Measurements from ENCODE around the gene KCNK10.

DNA sequence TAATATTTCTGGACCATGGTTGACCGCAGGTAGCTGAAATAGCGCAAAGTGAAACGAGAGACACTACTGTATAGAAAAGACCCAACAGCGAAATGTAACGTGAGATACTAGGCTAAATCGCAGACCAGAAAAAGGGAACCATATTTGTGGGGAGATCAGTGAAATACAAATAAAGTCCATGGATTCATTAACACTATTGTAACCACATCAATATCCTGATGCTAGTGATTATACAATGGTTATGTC, 381.5 kb downstream of the GALC start:
- PRO-cap, 4 experiments = no peak in any of the 4 experiments
- RAMPAGE, long total RNA, 2 experiments = no peak in any of the 2 experiments

DNA sequence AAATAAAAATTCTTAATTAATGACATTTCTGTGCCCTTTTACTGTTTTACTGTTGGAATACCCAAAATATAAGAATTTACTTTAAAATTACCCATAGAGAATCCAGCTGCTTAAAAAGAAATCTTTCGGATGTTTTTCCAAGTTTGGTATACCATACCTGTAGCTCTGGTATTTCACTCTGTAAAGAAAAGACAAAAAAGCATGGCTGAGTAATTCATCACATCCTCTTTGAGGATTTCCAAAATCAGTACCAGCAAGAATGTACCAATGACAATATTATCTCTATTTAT, 43.3 kb downstream of the GALC start:
- PRO-cap, 4 experiments = no peak in any of the 4 experiments
- RAMPAGE, long total RNA, 2 experiments = start-site peak on the minus strand in 1 of 2 experiments, centred at position 154 of the sequence, 11 reads per replicate

DNA sequence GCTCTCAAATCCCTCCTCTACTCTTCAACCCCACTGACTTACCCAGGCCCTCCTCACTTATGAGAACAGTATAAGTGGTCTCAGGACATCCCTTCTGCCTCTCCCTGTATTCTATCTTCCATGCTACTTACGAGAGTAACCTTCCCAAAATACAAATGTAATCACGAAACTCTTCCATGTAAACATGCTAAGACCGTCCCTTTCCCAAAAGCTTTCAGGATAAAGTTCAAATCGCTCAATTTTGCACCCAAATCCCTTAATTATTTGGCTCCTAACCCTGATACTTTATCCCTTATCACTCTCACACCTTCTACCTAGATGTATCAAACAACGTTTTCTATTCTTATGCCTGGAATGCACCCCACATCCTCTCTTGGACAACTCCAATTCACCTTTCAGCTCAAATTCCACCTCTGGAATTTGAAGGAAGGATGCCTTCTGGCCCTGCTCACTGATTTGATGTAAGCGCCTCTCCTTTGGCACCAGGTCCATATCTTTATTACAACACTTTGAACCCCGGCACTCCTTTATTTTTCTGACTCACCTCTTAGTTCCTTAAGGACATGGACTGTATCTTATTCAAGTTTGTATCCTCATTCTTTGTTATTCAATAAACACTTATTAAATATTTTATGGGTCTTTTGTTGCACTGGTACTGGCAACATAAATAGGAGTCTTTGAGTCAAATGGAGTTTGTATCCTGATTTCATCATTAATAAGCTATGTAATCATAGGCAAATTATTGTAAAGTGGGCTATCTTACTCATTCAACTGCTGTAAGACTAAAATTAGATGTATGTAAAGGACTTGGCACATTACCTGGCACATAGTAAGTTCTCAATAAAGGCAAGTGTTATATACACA, 3.1 kb downstream of the GALC start:
- PRO-cap, 4 experiments = peak in 1 of 4 experiments; most common plus-strand start position 340 of the sequence (in 1); most common minus-strand start position 122 of the sequence (in 1)
- RAMPAGE, long total RNA, 2 experiments = no peak in any of the 2 experiments

DNA sequence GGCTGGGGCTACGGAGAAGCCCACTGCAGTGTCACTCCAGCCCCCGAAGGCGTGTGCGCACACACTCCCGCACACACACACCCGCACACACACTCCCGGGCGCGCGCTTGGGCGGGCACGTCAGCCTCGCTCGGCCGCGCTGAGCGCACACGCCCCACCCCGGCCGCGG, at the start of gene KCNK10:
Gene KCNK10, minus strand, starts transcription at position 109 of the 169 bp plus-strand sequence.
- PRO-cap, 4 experiments = no peak in any of the 4 experiments
- RAMPAGE, long total RNA, 2 experiments = no peak in any of the 2 experiments

GRCh38 chr14:88682078-88682545, 110.6 kb downstream of the EML5 start:
- PRO-cap, 4 experiments = peak in 3 of 4 experiments; most common plus-strand start chr14:88682351 (in 3)
- RAMPAGE, long total RNA, 2 experiments = no peak in any of the 2 experiments

- PRO-cap, 4 experiments = peak in 1 of 4 experiments; most common minus-strand start chr14:89160071 (in 1)
- RAMPAGE, long total RNA, 2 experiments = start-site peak on the minus strand in 1 of 2 experiments, at chr14:89160436-89161030 at its widest, 83 reads per replicate
Measured at GRCh38 chr14:89159750-89160882, 256.9 kb downstream of the FOXN3 start.

GRCh38 chr14:89198640-89199443, 218.2 kb downstream of the FOXN3 start:
- PRO-cap, 4 experiments = no peak in any of the 4 experiments
- RAMPAGE, long total RNA, 2 experiments = start-site peak on the minus strand in 1 of 2 experiments, at chr14:89198780-89199131 at its widest, 5 reads per replicate

DNA sequence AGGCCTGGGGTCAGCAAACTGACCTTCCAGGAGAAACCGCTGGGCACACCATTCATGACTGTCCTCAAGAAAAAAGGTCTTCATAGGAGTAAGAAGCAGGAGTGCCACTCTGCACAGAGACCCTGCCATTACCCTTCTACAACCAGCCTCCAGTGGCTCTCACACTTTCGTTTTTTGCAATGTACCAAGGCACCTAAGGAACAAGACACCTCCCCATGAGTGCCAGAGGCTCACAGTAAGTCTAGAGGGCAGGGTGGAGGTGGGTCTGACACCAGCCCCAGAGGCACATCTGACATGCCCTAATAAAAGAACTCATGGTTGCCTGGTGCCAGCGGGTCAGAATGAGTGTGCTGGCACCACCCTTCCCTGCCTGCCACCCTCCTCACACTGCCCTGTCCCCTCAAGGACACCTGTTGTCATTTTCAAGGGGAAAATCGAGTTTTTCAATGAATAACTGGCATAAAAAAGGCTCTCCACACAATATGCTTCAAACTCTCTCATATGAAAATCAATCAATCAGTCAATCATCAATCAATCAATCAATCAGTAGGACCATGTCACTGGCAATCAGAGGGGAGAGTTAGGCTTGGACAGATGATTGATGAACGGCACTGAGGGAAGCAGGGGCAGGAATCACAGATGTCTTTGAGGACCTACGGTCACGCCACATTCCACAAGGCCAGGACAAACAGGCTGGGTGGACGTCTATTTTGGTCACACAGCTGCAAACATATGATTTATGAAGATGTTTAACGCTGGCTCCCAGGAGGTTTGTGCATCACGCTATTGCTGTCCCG, 161.1 kb downstream of the FOXN3 start:
- PRO-cap, 4 experiments = no peak in any of the 4 experiments
- RAMPAGE, long total RNA, 2 experiments = no peak in any of the 2 experiments

GRCh38 chr14:89303120-89303865, 113.7 kb downstream of the FOXN3 start:
- PRO-cap, 4 experiments = no peak in any of the 4 experiments
- RAMPAGE, long total RNA, 2 experiments = no peak in any of the 2 experiments

GRCh38 chr14:89352030-89352575, 64.9 kb downstream of the FOXN3 start:
- PRO-cap, 4 experiments = peak in 3 of 4 experiments; most common plus-strand start chr14:89352300 (in 3); most common minus-strand start chr14:89352301 (in 1)
- RAMPAGE, long total RNA, 2 experiments = no peak in any of the 2 experiments

DNA sequence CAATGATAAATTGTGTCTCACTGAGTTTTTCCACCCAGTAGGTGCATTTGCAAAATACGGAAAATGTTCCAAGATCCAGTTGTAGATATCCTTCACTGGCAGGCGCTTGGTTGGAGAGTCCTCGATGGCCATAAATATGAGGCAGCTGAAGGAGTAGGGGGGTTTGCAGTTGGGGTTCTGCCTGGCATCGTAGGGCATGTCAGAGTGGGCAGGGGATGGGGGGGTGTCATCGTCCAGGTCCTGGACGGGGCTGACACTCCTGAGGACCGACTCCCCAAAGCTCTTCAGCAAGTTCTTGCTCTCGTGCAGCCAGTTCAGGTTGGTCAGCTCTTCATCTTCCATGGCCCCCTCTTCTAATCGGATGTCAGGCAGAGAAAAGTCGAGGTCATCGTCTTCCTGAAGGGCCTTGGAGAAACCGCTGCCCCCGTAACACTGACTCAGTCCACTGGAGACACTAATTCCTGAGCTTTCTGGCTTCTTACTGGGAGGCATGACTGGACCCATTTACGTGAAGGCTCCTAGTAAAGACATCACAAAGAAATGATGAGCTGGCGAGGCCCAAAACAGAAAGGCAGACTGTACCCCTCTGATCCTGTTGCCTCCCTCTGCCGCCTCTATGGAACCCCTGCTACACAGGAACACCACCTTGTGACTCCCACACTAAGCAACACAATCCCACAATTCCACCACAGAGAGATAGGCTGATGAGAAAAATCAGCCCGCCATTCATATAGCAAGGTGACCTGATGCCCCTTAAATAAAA, 4.9 kb downstream of the FOXN3 start:
- PRO-cap, 4 experiments = no peak in any of the 4 experiments
- RAMPAGE, long total RNA, 2 experiments = start-site peak on the minus strand in 1 of 2 experiments, centred at position 259 of the sequence, 111 reads per replicate

- PRO-cap, 4 experiments = peak in 1 of 4 experiments; most common plus-strand start chr14:89504850 (in 1)
- RAMPAGE, long total RNA, 2 experiments = no peak in any of the 2 experiments
Measured at GRCh38 chr14:89504568-89504976, 87.5 kb upstream of the FOXN3 start.

DNA sequence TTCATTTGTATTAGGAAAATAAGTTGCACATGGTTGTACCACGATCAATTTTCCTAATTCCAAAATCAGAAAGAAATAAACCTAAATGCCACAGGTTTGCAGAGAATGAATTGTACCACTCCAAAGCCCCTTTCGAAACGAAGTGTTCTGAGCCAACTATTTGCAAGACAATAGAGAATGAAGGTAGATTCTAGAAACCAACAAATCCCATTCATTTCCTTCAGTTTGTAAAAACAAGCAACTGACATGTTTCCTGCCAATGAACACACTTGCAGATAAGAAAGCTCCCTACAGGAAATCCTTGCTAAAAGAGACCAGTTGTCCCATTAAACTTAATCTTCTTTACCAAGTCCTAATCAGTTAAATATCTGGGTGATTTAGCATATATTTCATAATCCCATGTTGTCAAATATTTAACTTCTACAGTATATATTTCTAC, 198.4 kb upstream of the FOXN3 start:
- PRO-cap, 4 experiments = no peak in any of the 4 experiments
- RAMPAGE, long total RNA, 2 experiments = no peak in any of the 2 experiments

DNA sequence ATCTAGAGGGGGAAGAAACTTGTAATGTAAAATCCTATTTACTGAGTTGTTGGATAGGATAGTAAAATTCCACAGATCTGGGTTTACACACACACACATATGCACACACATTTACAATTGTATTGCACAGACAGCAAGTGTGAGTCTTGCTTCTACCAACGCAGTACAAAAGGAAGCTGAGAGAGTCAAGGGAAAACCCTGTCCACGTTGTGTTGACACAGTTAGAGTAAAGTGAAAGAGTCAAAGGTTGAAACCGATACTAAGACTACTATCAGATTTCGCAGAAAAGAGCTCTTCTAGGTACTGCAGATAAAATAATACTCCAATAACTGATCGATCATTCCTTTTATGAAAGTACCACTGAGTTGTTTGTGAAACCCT, 224.4 kb upstream of the FOXN3 start:
- PRO-cap, 4 experiments = peak in 4 of 4 experiments; most common plus-strand start position 271 of the sequence (in 3); most common minus-strand start position 167 of the sequence (in 4)
- RAMPAGE, long total RNA, 2 experiments = no peak in any of the 2 experiments

GRCh38 chr14:89648445-89649159, 231.6 kb upstream of the FOXN3 start:
- PRO-cap, 4 experiments = peak in 4 of 4 experiments; most common plus-strand start chr14:89648756 (in 1); most common minus-strand start chr14:89648579 (in 3)
- RAMPAGE, long total RNA, 2 experiments = no peak in any of the 2 experiments

GRCh38 chr14:89672867-89673447, 255.9 kb upstream of the FOXN3 start:
- PRO-cap, 4 experiments = no peak in any of the 4 experiments
- RAMPAGE, long total RNA, 2 experiments = no peak in any of the 2 experiments

- PRO-cap, 4 experiments = no peak in any of the 4 experiments
- RAMPAGE, long total RNA, 2 experiments = no peak in any of the 2 experiments
Measured at GRCh38 chr14:89956641-89956943, 865 bp downstream of the TDP1 start.

- PRO-cap, 4 experiments = peak in 4 of 4 experiments; most common plus-strand start chr14:90292594 (in 4); most common minus-strand start chr14:90292508 (in 1)
- RAMPAGE, long total RNA, 2 experiments = no peak in any of the 2 experiments
Measured at GRCh38 chr14:90292273-90292714, 35.9 kb downstream of the PSMC1 start.

- PRO-cap, 4 experiments = no peak in any of the 4 experiments
- RAMPAGE, long total RNA, 2 experiments = no peak in any of the 2 experiments
Measured at GRCh38 chr14:90294949-90295403, 36.8 kb downstream of the NRDE2 start.

- PRO-cap, 4 experiments = peak in 4 of 4 experiments; most common minus-strand start chr14:90396872 (in 4)
- RAMPAGE, long total RNA, 2 experiments = no peak in any of the 2 experiments
Measured at GRCh38 chr14:90396584-90396945, 264 bp upstream of the CALM1 start.